Adrenal gland (tissue), 7 donors: Measurements from ENCODE around the gene WASHC2A.

DNA sequence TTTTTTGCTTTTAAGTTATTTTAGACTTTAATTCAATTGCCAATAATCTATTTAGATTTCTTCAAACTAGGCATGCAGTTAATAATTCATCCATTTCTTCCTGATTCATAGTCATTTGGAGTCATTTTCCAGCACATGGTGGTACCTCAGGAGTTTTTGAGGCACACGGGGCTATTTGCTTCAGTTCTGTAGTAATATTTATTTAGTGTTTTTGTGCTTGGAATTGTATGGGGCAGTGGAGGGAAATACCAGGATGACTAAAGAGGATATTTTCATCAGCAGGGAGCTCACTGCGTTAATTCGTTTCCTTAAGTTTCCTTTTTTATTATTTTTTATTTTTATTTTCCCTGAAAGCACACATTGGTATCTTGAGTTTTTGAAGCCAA lies 57.5 kb downstream of the MAPK8 start:
- PRO-cap, 3 experiments = no peak in any of the 3 experiments
- RAMPAGE, long total RNA, 4 experiments = no peak in any of the 4 experiments
- RRBS = no CpG with 5 or more reads among the region's 3 CpGs

DNA sequence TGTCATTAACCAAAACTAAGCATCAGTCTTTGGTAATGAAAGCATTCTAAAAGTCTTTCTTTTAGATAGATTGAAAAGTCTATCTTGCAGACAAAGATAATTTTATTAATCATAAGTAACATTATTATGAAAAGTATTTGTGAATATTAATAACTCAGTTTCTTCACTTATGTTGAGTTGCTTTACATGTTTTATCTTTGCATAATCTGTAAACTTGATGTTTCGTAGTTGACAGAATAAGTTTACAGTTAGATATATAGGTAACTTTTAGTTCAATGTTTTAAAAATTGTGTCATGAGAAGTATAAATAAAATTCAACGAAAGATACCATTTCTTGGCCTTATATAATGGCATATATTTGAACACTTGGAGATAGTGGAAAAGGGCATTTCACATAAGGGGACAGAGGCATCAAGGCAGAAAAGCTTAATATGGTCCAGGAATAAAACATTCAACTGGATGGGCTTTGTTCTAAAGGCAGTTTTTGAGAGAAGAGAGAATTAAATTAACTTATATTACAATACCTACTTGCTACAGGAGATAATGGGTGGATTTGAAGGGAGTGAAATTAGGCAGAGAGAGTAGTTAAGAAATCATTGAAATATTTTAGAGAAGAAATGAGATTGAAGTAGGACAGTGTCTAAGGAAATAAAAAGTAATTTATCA lies 61.1 kb downstream of the MAPK8 start:
- PRO-cap, 3 experiments = no peak in any of the 3 experiments
- RAMPAGE, long total RNA, 4 experiments = no peak in any of the 4 experiments
- RRBS = no CpG with 5 or more reads among the region's 2 CpGs

DNA sequence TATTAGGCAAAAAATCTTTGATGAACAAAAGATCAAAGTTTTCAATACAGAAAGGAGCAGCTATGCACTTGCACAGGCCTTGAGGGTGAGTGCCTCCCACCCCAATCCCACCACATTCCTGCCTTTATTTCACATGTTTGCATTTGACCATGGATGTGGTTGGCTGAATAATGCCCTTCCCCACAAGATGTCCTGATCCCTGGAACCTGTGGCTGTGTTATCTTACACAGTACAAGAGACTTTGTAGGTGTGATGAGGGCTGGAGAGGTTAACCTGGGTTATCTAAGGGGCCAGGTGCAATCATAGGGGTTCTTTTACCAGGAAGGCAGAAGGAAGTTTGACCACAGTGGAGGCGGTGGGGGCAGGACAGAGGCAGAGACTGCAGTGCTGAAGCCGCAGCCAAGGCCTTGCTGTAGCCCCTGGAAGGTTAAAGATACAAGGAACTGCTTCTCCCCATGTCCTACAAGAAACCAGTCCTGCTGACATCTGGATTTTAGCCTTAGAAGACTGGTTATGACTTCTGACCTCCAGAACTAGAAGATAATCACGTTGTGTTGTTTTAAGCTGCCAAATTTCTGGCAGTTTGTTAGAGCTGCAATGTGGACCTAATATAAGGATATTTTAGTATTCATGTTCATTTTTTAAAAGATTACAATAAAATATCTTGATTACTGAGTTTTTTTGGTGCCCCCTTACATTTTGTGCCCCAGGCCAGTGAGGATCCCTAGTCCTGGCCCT lies 136.7 kb downstream of the ARHGAP22 start:
- PRO-cap, 3 experiments = no peak in any of the 3 experiments
- RAMPAGE, long total RNA, 4 experiments = no peak in any of the 4 experiments
- RRBS = no CpG with 5 or more reads among the region's 3 CpGs

GRCh38 chr10:48497193-48497576 lies 107.7 kb downstream of the ARHGAP22 start:
- PRO-cap, 3 experiments = no peak in any of the 3 experiments
- RAMPAGE, long total RNA, 4 experiments = no peak in any of the 4 experiments
- RRBS = no CpG with 5 or more reads among the region's 7 CpGs

DNA sequence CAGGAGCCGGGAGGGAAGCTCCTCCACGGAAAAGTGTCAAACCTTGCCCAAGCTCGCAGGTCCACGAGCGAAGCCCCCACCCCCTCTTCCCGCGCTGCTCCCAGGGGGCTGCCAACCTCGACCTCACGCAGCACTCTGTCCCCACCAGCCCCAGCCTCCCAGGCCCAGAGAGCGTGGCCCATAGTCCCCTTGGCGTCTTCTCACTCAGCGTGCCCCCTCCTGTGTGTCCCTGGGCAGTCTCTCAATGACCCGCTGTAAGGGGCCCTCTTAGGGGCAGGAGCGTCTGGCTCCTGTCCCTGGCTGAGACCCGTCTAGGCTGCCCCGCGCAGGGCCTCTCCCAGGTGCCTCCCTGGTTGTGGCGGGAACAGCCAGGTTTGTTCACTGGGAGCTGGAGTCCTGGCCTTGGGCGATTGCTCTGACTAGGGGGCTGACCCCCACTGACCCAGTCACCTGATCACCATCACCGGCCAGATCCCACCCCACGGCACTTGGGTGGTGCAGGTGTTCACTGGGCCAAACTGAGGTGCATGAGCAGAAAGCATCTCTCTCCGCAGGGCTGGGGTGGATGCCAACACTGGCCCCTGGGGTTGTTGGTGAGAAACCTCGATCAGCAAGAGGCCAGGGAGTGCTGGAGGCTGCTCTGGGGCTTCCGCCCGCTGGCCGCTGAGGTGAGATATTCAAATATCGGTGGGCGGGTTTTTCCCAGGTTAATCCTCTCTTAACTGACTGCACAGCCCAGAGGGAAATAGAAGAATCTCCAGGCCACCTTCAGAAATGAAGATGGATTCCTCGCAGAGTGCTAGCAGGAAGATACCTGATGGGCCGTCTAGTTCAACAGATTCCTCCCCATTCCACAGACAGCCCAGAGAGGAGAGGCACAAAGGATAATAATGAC lies 12.6 kb upstream of the WDFY4 start:
- PRO-cap, 3 experiments = no peak in any of the 3 experiments
- RAMPAGE, long total RNA, 4 experiments = no peak in any of the 4 experiments
- RRBS = no CpG with 5 or more reads among the region's 30 CpGs

- PRO-cap, 3 experiments = peak in 3 of 3 experiments; most common plus-strand start chr10:49115000 (in 2); most common minus-strand start chr10:49115027 (in 2)
- RAMPAGE, long total RNA, 4 experiments = no peak in any of the 4 experiments
- RRBS = 3% methylated on average over 10 of the region's 43 CpGs
Observed at GRCh38 chr10:49114554-49115352, 569 bp downstream of the VSTM4 start.

DNA sequence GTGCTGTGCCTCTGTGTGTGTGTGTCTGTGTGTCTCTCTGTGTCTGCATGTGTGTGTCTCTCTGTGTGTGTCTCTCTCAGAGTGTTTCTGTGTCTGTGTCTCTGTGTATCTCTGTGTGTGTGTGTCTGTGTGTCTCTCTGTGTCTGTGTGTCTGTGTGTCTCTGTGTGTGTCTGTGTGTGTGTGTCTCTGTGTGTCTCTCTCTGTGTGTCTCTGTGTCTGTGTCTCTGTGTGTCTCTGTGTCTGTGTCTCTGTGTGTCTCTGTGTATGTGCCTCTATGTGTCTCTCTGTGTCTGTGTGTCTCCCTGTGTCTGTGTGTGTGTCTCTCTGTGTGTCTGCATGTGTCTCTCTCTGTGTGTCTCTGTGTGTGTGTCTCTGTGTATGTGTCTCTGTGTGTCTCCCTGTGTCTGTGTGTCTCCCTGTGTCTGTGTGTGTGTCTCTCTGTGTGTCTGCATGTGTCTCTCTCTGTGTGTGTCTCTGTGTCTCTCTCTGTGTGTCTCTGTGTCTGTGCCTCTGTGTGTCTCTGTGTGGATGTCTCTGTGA lies 44.8 kb upstream of the C10orf71 start:
- PRO-cap, 3 experiments = peak in 1 of 3 experiments; most common minus-strand start position 257 of the sequence (in 1)
- RAMPAGE, long total RNA, 4 experiments = no peak in any of the 4 experiments

DNA sequence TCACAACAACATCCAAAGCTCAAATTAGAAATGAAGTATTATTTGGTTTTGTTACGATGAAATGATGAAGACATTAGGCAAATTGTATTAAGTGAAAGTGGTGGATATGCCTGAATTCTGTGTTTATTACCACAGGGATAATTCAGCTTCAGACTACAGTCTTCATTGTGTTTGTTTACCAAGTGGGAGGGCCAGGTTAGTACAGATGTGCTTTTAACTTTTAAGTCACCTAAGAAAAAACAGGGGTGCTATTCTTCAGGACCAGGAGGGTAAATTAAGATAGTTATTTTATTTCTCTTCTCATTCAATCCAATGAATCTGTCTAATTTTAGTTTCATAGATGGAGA lies 37.8 kb downstream of the C10orf71 start:
- PRO-cap, 3 experiments = peak in 2 of 3 experiments; most common plus-strand start position 127 of the sequence (in 2)
- RAMPAGE, long total RNA, 4 experiments = no peak in any of the 4 experiments
- RRBS = no CpG with 5 or more reads among the region's 1 CpG

- PRO-cap, 3 experiments = no peak in any of the 3 experiments
- RAMPAGE, long total RNA, 4 experiments = start-site peak on the minus strand in 1 of 4 experiments, at chr10:49524392-49524774 at its widest, 29 reads per replicate
- RRBS = no CpG with 5 or more reads among the region's 16 CpGs
Observed at GRCh38 chr10:49524027-49524952, 14.6 kb downstream of the ERCC6 start.

DNA sequence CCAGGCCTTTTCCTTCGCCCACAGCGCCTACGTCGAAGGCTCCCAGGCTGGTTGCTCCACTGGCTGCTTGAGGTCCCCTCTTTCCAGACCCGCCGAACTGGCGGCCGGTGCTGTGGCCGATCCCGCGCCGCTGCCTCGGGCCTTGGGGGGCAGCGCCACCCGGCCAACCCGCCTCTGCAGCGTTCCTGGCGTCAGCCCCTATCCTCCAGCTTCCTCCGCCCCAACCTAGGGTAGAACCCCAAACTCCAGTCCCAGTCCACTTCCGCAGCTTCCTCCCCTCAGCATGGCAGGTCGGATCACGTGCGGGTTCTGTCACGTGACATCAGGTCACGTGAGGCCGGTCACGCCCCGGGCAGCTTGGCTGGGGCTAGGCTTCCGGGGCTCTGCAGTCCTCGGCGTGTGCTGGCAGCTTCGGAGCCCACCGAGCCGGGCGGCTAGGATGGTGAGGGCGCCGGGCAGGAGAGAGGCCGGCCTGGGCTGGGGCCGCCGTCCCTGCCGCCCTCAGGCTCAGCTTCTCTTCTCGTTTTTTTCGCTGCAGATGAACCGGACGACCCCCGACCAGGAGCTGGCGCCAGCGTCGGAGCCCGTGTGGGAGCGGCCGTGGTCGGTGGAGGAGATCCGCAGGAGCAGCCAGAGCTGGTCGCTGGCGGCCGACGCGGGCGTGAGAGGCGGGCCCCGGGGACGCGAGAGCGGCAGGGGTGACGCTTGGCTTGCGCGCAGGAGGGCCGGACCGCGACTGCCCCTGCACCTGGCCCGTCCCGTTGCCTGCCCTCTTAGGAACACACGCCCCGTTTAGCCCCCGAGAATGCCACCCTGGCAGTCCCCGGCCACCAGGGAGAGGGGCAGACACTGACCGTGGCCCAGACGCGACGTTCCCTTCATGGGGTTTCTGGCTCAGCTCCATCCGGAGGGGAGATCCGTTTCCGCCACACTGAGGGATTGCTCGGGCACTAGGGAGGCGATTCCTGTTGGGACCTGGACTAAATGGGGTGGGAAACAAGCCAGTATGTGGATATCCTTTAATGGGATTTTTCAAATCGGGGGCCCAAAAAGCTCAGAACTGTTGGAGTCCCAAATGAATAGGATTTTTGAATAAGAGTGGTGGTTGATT lies at the start of gene WASHC2A:
WASHC2A (plus strand) TSS at position 388 of the 1,111 bp plus-strand sequence.
- PRO-cap, 3 experiments = peak in 3 of 3 experiments; most common plus-strand start position 86 of the sequence (in 3); most common minus-strand start position 300 of the sequence (in 3)
- RAMPAGE, long total RNA, 4 experiments = start-site peak on the plus strand in 4 of 4 experiments, centred at positions 369 to 386 of the sequence, 879 to 3,103 reads per replicate; start-site peak on the minus strand in 4 of 4 experiments, centred at positions 266 to 665 of the sequence, 5 to 12 reads per replicate
- RRBS = under 1% methylated on average over 4 of the region's 87 CpGs

DNA sequence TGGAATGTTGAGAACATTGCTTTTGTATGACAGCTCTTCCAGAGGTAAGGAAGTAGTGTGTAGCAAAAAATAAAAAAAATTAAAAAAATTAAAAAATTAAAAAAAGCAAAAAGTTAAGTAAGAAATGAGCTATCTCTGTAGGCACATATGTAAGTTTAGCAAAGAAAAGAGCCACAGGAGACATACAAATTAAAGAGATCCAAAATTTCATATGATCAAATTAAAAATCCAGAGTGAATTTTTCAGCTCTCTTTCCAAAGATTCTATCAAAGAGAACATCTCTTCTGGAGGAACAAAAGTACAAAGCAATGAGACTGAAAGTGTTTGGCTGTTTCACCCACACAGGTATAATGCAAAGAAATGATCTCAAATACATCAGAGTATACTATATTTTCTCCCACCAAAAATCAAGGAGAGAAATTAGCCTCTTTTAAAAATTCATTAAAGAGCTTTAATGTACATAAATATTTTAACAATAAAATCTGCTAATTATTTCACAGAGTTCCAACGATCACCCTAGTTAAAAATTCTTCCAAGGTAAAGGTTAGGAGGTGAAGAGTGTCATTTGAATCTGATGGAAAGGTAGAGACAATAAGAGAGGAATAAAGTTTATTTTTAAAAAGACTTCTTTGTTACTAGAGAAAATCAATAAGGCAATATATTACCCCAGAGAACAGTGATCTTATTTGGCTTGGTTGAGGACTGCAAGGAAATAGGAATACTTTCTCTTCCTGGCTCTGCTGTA lies 74.9 kb upstream of the ASAH2 start:
- PRO-cap, 3 experiments = no peak in any of the 3 experiments
- RAMPAGE, long total RNA, 4 experiments = no peak in any of the 4 experiments
- RRBS = no CpG with 5 or more reads among the region's 1 CpG

DNA sequence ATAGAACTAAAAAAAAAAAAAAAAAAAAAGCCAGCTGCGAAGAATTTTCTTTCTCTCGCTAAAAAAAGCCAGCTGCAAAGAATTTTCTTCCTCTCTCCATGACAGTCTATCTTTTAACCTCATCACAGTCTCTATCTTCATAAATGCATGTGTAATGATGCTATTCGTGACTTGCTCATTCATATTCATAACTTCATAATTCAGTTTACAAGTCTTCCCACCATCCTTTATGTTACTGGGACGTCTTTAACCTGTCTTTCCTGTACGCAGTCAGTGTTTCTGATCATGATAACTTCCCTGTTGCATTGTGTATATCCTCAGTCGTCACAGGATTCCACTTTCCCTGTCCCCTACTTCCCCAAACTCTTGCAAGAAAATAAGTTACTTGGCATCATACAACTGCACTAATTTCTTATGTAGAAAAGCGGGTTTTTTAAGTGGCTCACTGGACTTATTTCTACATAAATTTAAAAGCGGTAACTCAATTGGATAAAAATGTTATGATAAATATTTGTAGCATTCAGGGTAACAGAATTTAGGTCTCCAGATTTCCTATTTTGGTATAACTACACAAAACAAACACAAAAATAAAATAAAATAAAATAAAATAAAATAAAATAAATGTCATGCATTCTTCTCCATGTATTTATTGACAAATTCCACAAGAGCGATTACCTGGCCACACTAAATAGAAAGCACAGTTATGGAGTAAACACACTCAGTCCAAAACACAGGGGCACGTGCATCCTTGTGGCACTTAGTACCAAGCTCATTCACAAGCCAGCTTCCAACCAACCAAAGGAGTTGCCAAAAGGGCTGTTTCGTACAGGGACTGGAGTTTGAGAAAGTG lies 165.7 kb upstream of the ASAH2 start:
- PRO-cap, 3 experiments = peak in 1 of 3 experiments; most common minus-strand start position 765 of the sequence (in 1)
- RAMPAGE, long total RNA, 4 experiments = no peak in any of the 4 experiments
- RRBS = no CpG with 5 or more reads among the region's 11 CpGs

DNA sequence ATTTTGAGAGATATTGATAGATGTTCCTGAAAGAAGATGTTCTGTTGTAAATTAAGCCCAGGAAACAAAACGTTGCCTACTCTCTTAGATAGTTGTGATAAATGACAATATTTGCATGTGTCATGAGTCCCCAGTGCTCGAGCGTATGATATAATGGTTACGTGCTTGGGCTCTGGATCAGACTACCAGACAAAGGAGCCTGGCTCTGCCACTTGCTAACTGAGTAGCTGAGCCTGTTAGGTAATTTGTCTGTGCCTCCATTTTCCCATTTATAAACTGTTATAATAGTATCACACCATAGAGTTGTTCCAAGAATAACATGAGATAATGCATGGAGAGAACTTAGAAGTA lies 1.8 kb downstream of the A1CF start:
- PRO-cap, 3 experiments = no peak in any of the 3 experiments
- RAMPAGE, long total RNA, 4 experiments = no peak in any of the 4 experiments
- RRBS = no CpG with 5 or more reads among the region's 4 CpGs

DNA sequence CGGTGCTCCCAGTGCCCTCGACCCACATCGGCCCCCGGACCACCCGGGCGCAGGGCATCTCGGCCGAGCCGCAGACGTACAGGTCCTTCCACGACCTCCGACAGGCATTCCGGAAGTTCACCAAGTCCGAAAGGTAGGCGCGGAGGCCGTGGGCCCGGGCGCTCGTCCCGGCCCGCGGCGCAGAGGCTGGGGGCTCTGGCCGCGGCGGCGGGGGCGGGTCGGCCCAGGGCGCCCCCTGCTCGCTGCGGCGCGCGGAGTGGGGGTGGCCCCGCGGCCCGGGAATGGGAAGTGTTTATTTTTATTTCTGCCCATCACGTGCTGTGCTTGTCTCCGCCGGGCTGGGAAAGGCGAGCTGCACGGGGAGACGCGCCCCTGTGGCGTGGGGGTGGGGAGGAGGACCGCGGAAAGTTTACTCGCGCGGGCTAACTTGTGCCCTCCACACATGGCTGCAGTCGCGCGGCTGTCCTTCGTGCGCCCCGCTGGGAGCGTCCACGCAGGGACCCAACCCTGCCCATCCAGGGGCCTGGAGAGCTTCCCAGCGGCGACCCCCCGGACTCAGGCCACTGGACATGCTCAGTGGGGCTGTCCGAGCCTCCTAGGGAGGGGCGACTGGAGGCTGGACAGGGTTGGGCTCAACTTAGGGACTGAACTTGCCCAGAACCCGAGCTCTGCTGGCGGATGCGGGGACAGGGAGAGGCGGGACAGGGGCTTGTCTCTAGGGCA lies 82.6 kb upstream of the PRKG1 start:
- PRO-cap, 3 experiments = peak in 2 of 3 experiments; most common plus-strand start position 657 of the sequence (in 2); most common minus-strand start position 169 of the sequence (in 1)
- RAMPAGE, long total RNA, 4 experiments = start-site peak on the minus strand in 1 of 4 experiments, centred at position 537 of the sequence, 5 reads per replicate
- RRBS = 2% methylated on average over 30 of the region's 69 CpGs

DNA sequence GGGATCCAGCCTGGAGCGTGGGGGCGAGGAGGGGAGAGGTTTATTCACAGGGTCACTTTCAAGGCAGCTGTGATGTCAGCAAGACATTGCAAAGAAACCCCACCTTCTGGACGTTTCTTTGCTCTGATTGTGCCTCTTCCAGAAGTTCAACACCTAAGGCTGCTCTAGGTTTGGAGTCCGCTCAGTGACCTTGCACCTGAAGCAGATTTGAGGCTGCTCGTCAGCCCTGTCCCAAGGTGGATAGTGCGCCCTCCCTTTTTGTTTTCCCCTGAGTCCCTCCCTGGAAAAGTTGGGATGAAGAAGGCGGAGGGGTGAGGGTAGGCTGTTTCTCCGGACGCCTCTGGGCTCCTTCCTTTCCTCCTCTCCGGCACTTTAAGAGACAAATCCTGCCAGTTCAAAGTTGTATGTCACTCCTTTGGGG lies 82.0 kb upstream of the PRKG1 start:
- PRO-cap, 3 experiments = peak in 2 of 3 experiments; most common minus-strand start position 374 of the sequence (in 2)
- RAMPAGE, long total RNA, 4 experiments = no peak in any of the 4 experiments
- RRBS = no CpG with 5 or more reads among the region's 10 CpGs

- PRO-cap, 3 experiments = no peak in any of the 3 experiments
- RAMPAGE, long total RNA, 4 experiments = no peak in any of the 4 experiments
- RRBS = no CpG with 5 or more reads among the region's 4 CpGs
Observed at GRCh38 chr10:51080603-51080910, 6.3 kb downstream of the PRKG1 start.

GRCh38 chr10:51256356-51256864 lies 182.1 kb downstream of the PRKG1 start:
- PRO-cap, 3 experiments = no peak in any of the 3 experiments
- RAMPAGE, long total RNA, 4 experiments = no peak in any of the 4 experiments
- RRBS = no CpG with 5 or more reads among the region's 4 CpGs

- PRO-cap, 3 experiments = no peak in any of the 3 experiments
- RAMPAGE, long total RNA, 4 experiments = no peak in any of the 4 experiments
- RRBS = no CpG with 5 or more reads among the region's 1 CpG
Observed at GRCh38 chr10:51647019-51647410, 52.4 kb downstream of the CSTF2T start.

GRCh38 chr10:52039030-52039352 lies 275.1 kb upstream of the DKK1 start:
- PRO-cap, 3 experiments = no peak in any of the 3 experiments
- RAMPAGE, long total RNA, 4 experiments = no peak in any of the 4 experiments
- RRBS = no CpG with 5 or more reads among the region's 11 CpGs

DNA sequence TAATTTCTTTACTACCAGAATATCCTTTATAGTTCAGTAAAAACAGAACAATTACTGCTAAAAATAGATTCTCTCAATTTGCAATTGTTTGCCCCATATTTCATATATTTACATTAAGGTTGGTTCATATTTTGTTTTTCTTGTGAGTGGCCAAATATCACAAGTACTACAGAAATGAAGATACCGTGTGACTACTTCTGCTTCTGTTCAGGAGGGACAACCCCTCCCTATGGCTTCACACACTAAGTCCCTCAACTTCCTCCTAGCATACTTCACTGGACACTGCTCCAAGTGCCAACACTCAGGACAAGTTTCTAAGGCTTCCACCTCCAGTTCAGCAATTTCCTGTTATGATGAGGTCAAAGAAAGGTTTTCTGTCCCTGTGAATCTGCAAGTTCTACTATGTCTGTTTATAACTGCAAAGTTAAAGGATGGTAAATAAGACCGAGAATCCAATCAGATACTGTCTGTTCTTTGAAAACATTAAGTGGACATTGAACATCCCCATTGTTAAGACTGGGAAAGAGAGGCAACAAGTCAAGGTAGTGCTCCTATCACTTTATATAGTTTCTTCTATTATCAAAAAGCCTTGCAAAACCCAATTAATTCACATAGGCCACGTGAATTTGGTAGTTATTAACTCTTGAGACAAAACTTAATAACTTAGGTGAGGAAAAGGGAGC lies 81.4 kb upstream of the DKK1 start:
- PRO-cap, 3 experiments = no peak in any of the 3 experiments
- RAMPAGE, long total RNA, 4 experiments = no peak in any of the 4 experiments
- RRBS = no CpG with 5 or more reads among the region's 3 CpGs